Zone of skin (tissue), 1 donor: ENCODE results near the gene ELP2.

DNA sequence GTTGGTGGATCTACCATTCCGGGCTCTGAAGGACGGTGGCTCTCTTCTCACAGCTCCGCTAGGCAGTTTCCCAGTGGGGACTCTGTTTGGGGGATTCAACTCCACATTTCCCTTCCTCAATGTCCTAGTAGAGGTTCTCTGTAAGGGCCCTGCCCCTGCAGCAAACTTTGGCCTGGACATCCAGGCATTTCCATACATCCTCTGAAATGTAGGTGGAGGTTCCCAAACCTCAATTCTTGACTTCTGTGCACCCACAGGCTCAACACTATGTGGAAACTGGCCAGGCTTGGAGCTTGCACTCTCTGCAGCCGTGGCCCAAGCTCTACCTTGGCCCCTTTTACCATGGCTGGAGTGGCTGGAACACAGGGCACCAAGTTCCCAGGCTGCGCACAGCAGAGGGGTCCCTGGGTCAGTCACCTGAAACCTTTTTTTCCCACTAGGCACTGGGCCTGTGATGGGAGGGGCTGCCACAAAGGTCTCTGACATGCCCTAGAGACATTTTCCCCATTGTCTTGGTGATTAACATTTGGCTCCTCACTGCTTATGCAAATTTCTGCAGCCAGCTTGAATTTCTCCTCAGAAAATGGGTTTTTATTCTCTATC, 9.5 kb downstream of the INO80C start:
- RRBS: no CpG with 5 or more reads among the region's 5 CpGs

DNA sequence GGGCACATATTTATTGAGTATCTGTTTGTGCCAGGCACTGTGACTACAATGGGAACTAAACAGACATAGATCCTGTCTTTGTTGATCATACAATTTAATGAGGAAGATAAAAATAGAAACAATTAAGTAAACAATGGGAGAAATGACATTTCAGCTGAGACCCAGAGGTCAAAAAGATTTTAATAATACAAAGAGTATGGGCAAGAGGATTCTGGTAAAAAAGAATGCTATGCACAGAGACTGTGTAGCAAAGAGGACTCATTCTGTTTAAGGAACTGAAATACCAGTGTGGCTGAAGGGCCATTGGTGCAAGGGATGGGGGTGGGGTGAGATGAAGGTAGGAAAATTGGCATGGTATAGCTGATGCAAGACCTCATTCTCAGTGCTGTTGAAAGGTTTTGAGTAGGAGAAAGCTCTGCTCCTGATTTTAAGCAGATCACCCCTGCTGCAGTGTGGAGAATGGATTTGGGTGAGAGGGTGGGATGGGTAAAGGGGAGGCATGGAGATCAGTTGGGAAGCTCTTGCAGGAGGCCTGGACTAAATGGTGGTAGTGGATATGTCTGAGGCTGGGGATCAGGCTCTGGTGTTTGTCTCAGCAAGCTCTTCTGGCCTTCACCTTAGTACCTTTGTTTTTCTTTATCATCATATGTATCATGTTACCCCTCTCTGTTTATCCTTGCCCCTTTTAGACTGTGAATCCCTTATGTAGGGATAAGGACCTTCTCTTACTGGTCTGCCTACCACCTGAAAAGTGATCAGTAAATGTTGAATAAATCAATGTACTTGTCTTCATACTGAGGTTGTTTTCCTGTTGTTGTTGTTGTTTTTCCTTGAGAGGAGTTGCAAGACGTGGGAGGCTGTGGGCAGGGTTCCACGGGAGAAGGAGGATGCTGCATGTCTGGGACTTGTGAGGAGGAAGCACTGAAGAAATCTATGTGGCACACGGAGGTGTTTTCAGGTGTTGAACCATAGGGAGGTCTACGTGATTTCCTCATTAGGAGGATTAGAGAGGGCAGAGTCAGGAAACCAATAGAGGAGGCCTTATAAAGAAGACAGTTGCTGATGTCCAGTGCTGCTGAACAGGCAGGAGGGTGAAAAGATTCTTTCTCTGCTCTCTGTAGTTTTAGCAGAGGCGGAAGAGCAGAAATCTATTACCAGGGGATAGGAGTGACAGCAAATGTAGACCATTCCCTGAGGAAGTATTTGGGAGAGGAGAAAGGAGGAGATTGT, 11.1 kb downstream of the GALNT1 start:
- RRBS: no CpG with 5 or more reads among the region's 5 CpGs

DNA sequence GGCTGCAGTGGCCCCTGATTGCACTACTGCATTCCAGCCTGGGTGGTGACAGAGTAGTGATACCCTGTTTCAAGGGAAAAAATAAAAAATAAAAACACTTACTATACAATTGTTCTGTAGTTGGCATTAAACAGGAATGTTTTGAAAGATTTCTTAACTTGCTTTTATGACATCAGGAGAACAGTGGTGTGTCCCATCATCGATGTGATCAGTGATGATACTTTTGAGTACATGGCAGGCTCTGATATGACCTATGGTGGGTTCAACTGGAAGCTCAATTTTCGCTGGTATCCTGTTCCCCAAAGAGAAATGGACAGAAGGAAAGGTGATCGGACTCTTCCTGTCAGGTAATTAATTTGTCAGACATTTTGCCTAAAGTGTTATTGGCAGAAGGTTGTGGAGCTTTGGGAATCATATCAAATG, 105.3 kb downstream of the GALNT1 start:
- RRBS: no CpG with 5 or more reads among the region's 3 CpGs

DNA sequence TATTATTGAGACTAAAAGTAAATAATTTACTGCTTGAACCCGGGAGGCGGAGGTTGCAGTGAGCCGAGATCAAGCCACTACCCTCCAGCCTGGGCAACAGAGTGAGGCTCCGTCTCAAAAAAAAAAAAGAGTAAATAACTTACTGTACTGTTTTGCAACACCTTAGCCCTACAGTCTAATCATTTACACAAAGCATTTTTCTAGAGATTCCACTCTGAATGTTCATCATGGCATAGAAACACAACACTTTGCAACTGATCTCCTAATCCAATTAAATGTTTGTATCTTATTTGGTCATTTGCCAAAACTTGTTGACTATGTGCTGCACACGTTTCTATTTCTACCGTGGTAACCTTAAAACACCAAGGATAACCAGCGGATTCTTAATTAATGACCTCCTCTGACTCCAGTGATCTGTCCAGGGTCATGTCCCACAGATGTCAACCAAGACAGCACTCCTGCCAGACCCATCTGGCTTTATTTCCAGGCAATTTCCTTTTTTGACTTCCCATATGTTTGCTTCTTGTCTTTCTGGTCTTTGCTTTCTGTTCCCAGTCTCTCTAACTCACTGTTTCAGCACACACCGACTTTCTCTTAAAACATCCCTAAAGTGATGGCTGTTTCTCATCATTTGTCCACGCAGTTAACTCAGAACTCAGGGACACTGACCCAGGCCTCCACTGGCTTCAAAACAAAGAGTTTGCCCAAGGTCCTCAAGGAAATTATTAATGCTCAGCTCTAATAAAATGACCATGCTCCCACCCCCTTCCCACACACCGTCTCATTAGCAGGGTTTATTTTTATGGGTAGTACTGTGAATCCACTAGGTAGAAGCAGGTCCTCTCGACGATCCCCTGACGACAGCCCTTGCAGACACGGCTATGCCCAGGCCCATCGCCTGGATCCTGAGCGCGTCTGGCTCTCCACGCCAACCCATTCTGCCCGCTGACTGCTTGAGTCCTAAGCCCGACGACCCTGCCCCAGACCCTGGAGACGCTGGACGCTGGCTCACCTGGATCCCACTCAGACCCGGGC, 23.0 kb upstream of the C18orf21 start:
- RRBS: 4% methylated on average over 1 of the region's 24 CpGs

DNA sequence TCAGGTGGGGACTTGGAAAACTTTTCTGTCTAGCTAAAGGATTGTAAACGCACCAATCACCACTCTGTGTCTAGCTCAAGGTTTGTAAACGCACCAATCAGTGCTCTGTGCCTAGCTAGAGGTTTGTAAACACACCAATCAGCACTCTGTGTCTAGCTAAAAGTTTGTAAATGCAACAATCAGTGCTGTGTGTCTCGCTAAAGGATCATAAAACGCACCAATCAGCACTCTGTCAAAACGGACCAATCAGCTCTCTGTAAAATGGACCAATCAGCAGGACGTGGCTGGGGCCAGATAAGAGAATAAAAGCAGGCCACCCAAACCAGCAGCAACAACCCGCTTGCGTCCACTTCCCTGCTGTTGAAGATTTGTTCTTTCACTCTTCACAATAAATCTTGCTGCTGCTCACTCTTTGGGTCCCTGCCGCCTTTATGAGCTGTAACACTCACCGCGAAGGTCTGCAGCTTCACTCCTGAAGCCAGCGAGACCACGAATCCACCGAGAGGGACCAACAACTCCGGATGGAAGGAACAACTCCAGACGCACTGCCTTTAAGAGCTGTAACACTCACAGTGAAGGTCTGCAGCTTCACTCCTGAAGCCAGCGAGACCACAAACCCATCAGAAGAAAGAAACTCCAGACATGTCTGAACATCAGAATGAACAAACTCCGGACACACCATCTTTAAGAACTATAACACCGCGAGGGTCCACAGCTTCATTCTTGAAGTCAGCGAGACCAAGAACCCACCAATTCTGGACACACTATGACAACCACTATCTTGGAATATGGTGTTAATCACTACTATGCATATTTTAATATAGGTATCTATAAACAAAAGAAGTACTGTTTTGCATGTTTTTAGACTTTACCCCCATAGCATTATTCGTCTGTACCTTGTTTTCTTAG, 2.7 kb downstream of the RPRD1A start:
- RRBS: no CpG with 5 or more reads among the region's 22 CpGs

DNA sequence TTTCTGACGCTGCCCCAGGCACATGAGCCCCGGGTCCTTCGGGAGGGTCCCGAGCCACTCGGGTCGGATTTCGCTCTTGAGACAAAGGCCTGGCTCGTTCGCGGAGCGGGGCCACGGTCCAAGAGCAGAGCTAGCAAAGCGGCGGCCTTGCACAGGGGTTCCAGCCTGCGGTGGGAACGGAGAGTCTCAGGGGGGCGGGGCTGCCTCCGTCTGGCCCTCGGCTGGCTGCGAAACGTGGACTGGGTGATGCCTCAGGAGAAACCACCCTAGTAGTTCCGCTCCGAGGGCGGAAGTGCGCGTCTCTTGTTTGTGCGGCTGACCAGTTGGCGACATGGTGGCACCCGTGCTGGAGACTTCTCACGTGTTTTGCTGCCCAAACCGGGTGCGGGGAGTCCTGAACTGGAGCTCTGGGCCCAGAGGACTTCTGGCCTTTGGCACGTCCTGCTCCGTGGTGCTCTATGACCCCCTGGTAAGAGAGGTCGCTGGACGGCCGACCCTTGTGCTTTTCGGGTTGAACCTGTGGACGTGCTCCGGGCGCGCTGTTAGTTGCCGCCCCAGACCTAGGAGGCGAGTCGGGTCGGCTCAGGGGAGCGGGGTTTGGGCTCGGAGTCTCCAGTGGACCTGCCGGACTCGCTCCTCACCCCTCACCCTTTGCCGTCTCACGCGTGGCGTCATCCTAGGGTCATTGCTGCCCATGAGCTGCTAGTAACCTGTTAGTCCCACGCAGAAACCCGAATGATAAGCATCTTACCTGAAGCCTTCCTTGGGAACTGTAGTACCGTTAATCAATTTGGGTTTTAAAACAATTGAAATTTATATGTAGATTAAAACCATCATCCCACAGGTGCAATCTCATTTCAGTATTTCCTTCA, at the start of gene ELP2:
Gene ELP2 (plus strand): TSS at position 297 of the 872 bp plus-strand sequence.
- RRBS: 1% methylated on average over 9 of the region's 57 CpGs

GRCh38 chr18:36176060-36176557, 11.2 kb upstream of the MOCOS start:
- RRBS: no CpG with 5 or more reads among the region's 3 CpGs

- RRBS: no CpG with 5 or more reads among the region's 12 CpGs
These were observed 11.8 kb downstream of the FHOD3 start for GRCh38 chr18:36309249-36309868.

GRCh38 chr18:36326733-36327369, 29.3 kb downstream of the FHOD3 start:
- RRBS: no CpG with 5 or more reads among the region's 7 CpGs

DNA sequence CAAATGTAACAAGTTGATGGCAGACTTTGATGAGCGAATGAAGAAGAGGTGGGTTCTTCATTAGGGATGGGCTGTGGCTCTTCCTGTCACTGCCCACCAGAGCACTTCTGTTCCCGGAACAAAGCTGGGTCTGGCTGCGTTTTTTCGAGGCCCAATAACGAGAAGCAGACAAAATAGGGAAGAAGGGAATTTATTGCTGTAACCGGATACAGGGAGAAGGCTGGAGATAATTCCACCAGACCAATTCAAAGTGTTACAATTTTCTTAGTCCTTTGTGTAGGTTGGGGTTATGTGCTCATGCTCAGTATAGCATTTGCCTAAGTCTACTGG, 84.7 kb downstream of the FHOD3 start:
- RRBS: 76% methylated on average over 3 of the region's 6 CpGs

DNA sequence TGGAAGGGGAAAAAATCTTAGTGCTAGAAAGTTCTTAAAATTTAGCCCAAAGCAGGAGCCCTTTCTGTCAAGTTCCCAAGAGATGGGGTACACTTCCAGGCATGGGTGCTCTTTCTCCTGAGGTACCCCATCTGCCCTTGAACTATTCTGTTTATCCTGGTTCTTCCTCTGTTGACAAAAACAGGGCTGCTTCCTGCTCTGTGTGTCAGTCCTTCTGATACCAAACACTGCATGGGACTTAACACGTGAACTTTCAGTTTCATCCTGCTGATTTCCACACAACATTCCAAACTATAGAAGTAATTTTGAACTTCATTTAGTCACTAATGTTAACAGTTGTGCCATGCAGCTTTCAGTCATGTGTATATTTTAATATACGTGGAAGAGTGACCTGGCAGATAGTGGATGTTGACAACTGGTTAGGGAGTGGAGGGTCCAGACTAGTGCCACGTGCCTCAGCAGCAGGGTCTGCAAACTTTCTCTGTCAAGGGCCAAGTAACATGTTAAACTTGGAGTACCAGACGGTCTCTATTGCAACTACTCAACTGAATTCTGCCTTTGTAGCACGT, 200.0 kb downstream of the TPGS2 start:
- RRBS: no CpG with 5 or more reads among the region's 5 CpGs

GRCh38 chr18:37253161-37253807, 312.3 kb downstream of the CELF4 start:
- RRBS: 20% methylated on average over 16 of the region's 35 CpGs

DNA sequence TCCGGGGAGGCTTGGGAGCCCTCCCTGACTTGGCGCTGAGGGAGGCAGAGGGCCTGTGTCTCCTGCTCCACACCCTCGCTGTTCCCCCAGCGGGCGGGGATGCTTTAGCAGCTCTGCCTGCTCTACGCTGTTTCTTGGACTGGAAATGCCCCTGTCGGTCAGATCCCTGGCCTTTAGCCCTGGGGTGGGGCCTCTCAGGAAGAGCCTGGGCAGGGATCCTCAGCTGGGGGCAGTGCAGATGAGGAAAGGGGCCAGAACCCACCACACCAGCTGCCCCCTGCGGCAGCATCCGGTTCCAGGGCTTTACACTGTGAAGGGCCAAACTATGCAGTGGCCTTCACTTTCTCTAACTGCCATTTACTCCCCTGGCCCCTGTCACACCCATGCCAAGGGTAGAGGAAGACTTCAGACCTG, 11.8 kb upstream of the CELF4 start:
- RRBS: no CpG with 5 or more reads among the region's 9 CpGs

GRCh38 chr18:39820782-39820981, 2134.4 kb upstream of the PIK3C3 start:
- RRBS: no CpG with 5 or more reads among the region's 2 CpGs

DNA sequence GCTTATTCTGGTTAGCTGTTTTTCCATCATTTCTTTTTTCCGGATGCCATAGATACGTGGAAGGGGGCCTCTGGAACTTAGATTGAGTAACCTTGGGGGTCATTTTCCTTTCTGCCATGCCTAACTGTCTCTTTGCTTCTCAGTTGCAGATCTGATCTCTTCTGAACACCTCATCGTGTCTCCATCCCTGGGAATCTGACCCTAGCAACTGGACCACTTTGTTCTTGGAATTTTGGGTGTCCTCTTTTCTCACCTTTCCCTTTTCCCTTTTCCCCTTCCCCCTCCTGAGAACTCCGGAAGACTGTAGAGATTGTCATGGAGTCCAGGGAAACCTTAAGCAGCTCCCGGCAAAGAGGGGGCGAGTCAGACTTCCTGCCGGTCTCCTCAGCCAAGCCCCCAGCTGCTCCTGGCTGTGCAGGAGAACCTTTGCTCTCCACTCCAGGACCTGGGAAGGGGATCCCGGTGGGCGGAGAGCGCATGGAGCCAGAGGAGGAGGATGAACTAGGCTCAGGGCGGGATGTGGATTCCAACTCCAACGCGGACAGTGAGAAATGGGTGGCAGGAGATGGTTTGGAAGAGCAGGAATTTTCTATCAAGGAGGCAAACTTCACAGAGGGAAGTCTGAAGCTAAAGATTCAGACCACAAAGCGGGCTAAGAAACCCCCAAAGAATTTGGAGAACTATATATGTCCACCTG, 20.5 kb downstream of the SETBP1 start:
- RRBS: 84% methylated on average over 3 of the region's 14 CpGs

DNA sequence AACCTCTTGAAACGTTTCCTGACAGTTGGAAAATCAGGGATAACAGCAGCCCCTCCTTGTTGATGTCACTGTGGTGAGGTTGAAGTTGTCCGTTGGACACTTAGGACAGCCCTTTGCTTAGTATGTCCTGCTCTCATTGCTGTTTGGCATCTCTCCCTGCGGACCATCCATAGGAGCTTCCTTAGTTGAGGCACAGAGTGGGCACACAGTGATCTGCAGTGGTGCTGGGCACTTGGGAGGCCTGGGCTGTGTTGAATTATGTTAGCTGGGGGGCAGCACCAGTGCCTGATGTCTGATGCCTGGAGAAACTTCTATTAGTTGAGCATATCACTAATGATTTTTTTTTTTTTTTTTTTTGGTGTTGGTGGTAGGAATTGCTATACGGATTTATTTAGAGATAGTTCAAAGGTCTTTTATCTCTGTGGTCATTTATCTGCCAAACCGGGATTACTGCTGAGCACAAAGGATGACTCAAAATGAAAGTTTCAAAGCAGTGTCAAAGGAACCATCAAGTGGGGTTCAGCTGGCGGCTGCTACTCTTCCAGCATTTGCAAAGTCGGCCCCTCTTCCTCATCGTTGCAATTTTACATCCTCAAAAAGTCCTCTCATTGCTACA, 28.9 kb downstream of the SETBP1 start:
- RRBS: no CpG with 5 or more reads among the region's 8 CpGs

GRCh38 chr18:44728790-44729680, 48.3 kb downstream of the SETBP1 start:
- RRBS: no CpG with 5 or more reads among the region's 3 CpGs

DNA sequence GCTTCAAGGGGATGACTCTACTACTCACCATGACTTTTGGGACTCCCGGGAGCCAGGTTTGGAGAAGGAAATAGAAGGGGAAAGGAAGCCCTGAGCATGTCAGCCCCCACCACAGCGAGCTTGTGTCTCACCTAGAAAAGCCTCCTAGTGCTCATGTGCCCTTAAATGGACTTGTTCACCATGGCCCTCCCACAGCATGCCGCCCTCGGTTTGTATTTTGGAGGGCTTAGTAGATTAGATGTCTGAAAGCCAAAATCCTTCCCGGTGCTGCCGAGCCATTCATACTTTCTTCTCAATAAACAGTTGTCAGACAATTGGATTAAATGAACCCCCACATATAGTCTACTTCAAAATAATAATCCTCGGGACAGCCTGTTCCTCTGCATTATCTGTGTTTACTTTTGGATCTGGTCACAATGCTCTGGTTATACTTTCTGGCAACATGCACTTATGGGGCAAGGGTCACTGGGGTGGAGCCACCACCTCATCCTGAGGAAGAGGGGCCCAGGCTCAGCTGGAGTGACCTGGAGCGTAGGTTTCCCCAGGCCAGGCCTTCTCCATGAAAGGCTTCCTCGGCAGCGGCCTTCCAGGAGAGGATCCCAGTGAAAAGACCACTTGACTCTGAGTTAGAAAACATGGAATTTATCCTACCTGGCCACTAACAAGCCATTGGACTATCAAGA, 237.3 kb downstream of the SETBP1 start:
- RRBS: no CpG with 5 or more reads among the region's 10 CpGs

GRCh38 chr18:45066749-45067382, 386.2 kb downstream of the SETBP1 start:
- RRBS: no CpG with 5 or more reads among the region's 2 CpGs